Sigmoid colon (tissue), 4 donors: ENCODE measurements around the gene TTC13.

DNA sequence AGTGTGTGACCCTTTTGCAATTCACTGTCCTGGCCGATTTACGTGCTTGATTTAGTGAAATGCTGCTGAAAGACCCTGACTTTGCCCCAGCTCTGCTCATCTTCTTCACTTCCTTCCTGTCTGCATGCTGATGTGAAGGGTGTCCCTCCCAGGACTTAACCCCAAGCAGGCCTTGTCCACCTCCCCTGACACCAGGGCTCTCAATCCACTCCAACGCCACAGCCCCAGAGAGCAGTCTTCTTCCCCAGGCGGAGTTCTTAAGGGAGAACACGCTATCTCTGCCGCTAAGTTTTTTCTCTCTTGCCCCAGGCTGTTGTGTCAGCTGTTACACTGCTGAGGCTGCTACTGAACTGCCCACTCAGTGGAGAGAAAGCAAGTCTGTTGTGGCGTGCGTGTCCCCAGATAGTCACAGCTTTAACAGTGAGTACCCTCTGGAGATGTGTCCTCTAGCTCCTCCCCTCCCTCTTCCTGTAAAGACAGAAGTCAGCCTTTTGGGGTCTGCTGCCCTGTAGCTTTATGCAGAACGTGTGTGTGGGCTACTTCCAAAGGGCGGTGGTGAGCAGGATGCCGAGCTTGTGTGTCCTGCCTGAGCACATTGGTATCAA lies 19.6 kb downstream of the URB2 start:
- PRO-cap, result no peak
- RAMPAGE, long total RNA, 4 experiments, result no peak in any of the 4 experiments

DNA sequence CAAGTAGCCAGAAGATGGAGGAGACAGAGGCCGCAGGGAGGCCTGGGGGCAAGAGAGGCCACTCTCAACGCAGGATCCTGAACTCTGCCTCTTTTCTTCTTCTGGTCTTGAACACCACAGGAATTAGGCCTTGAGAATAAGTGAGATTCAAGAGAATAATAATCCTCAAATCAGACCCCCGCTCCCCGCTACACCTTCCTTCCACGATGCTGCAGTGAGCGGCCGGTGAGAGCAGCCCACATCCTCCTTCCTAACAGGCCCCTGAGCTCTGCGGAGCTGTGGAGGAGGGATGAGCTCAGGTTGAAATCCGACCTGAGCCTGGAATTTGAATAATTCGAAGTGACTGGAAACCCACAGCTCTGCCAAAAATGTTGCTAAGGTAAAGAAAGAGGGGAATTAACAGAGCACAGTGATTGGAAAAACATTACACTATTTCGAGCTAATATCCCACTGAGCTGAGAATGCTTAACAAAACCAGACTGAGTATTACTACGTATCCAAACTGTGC lies 90.0 kb downstream of the URB2 start:
- PRO-cap, result no peak
- RAMPAGE, long total RNA, 4 experiments, result no peak in any of the 4 experiments

DNA sequence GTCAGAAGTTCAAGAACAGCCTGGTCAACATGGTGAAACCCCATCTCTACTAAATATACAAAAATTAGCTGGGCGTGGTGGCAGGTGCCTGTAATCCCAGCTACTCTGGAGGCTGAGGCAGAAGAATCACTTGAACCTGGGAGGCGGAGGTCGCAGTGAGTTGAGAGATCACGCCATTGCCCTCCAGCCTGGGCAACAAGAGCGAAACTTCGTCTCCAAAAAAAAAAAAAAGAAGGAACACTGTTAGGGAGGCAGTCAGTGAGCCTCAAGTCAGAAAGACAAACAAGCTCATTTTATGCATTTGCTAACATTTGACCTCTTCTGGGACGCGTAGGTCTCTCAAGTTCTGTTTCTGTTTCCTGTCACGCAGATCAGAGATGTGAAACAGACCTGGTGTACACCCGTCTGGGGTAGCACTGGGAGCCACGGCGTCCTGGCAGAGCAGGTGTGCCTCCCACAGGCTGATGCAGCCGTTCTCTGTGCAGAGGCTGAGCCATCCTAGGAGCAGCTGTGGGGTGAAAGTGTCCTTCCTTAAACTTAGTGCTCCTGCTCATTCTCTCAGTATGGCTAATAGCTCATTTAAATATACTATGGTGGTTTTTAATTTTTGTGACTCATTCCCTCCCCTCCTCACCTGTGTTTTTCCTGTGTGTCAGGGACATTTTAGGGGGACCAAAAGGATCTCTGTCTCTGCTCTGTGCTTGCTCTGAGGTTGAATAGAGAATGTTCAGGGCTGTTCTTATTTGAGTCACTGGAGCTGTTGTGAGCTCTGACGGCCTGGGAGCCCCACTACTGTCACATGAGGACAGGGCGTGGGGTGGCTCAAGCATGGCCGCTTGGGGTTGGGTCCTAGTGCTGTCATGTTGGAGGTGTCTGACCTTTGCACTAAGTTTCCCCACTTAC lies 42.8 kb downstream of the GALNT2 start:
- PRO-cap, result no peak
- RAMPAGE, long total RNA, 4 experiments, result no peak in any of the 4 experiments

GRCh38 chr1:230119825-230120920 lies 53.1 kb downstream of the GALNT2 start:
- PRO-cap, result no peak
- RAMPAGE, long total RNA, 4 experiments, result no peak in any of the 4 experiments

DNA sequence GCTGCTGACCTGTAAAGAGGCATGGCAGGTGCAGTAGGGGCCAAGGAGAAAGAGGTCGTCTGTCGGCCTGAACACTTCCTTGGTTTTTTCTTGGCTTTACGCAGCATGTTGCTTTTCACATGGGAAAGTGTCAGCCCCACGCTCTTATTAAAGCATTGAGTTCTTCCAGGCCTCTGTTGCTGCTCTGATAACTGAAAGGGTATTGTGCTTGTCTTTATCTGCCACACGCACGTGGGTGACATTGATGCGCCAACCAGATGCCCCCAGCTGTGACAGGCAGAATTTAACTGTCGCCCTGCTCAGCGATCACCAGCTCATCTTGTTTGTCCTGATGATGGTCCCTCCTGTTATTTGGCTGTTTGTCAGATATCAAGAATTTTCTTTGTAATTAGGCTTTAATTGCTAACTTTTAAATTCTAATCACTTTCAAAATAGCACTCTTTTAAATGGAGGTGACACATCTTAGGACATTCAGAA lies 76.5 kb downstream of the GALNT2 start:
- PRO-cap, result no peak
- RAMPAGE, long total RNA, 4 experiments, result no peak in any of the 4 experiments

- PRO-cap, result no peak
- RAMPAGE, long total RNA, 4 experiments, result no peak in any of the 4 experiments
Observed at GRCh38 chr1:230144024-230144502, 77.0 kb downstream of the GALNT2 start.

- PRO-cap, result no peak
- RAMPAGE, long total RNA, 4 experiments, result no peak in any of the 4 experiments
Observed at GRCh38 chr1:230146048-230146612, 79.1 kb downstream of the GALNT2 start.

GRCh38 chr1:230212328-230212848 lies 145.3 kb downstream of the GALNT2 start:
- PRO-cap, result no peak
- RAMPAGE, long total RNA, 4 experiments, result no peak in any of the 4 experiments

DNA sequence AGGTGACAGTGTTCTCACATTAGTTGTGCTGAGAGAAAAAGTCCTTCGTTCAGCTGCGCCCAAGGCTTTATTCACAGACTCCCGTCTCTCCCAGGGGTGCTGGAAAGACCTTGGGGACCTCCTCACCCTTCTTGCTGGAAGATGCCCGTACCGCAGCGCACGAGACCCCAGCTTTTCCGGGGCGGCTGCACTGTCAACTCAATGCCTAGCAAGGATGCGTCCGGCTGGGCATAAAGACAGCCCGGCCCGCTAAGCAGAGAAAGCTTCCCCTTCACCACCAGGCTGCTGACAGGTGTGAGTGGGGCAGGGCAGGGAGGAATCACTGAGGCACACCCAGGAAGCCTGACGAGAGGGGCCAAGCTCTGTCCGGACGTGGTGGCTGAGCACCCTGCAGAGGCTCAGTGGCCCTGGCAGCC lies 125.3 kb downstream of the PGBD5 start:
- PRO-cap, result no peak
- RAMPAGE, long total RNA, 4 experiments, result no peak in any of the 4 experiments

GRCh38 chr1:230509800-230510282 lies 83.7 kb upstream of the PGBD5 start:
- PRO-cap, result no peak
- RAMPAGE, long total RNA, 4 experiments, result no peak in any of the 4 experiments

DNA sequence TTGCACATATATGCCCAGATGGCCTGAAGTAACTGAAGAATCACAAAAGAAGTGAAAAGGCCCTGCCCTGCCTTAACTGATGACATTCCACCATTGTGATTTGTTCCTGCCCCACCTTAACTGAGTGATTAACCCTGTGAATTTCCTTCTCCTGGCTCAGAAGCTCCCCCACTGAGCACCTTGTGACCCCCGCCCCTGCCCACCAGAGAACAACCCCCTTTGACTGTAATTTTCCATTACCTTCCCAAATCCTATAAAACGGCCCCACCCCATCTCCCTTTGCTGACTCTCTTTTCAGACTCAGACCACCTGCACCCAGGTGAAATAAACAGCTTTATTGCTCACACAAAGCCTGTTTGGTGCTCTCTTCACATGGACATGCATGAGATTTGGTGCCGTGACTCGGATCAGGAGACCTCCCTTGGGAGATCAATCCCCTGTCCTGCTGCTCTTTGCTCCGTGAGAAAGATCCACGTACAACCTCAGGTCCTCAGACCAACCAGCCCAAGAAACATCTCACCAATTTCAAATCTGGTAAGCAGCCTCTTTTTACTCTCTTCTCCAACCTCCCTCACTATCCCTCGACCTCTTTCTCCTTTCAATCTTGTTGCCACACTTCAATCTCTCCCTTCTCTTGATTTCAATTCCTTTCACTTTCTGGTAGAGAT lies 40.9 kb upstream of the COG2 start:
- PRO-cap, result no peak
- RAMPAGE, long total RNA, 4 experiments, result no peak in any of the 4 experiments

DNA sequence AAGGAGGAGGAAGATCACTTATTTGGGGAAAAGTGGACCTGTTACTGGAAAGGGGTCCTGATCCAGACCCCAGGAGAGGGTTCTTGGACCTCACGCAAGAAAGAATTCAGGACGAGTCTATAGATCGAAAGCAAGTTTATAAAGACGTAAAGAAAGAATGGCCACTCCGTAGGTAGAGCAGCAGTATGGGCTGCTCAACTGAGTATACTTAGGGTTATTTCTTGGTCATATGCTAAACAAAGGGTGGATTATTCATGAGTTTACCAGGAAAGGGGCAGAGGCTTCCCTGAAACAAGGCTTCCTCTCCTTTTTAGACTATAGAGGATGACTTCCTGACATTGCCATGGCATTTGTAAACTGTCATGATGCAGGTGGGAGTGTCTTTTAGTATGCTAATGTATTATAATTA lies 7.4 kb upstream of the CAPN9 start:
- PRO-cap, result no peak
- RAMPAGE, long total RNA, 4 experiments, result no peak in any of the 4 experiments

GRCh38 chr1:230958150-230958816 lies 20.4 kb downstream of the TTC13 start:
- PRO-cap, result no peak
- RAMPAGE, long total RNA, 4 experiments, result no peak in any of the 4 experiments

DNA sequence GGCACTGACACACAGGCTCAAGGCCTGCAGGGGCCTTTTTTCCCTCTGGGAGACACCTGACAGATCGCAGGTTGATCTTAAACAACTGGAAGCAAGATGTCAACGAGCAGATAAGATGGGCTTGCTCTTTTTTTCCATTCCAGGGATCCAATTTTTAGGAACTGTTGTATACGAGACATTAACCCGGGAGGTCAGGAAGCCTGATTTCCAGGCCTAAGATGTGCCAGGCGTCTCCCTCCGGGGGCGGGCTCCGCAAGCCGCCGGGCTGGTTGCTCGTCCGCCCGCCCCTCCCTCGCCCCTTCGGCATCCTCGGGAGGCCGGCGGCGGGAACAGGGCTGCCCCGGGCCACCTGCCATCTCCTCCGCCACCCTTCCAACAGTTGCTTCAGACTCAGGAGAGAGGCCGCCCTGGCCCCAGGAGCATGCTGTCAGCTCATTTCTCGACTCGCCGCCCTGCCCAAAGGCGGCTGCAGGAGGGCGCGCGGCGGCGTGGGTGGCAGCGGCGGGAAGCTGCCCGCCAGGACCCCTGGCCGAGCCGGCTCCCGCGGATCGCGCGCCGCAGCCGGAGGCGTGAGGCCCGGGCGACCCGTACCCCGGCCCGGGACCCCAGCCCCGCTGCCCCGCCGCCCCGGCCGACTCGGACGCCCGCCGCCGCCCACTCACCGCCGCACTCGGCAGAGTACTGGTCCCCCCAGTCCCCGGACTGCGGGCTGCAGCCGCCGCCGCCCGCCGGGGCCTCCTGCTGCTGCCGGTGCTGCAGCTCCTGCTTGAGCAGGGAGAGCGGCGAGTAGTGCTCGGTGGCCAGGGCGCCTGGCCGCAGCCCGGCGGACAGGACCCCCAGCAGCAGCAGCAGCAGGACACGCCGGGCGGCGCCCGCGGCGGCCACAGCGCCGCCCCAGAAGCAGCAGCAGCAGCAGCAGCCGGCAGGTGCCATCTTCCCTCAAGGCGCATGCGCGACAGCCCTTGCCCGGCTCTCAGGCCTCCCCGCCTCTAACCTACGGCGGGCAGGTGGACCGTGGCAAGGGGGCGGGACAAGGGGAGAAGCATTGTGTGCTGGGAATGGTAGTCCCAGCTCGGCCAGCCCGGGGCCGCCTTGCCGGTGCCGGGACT lies at the start of gene TTC13:
TTC13 (minus strand) TSS at position 964 of the 1,109 bp plus-strand sequence.
- PRO-cap, result bidirectional peak, plus-strand start outside the sequence, minus-strand start at position 937 of the sequence
- RAMPAGE, long total RNA, 4 experiments, result no peak in any of the 4 experiments

DNA sequence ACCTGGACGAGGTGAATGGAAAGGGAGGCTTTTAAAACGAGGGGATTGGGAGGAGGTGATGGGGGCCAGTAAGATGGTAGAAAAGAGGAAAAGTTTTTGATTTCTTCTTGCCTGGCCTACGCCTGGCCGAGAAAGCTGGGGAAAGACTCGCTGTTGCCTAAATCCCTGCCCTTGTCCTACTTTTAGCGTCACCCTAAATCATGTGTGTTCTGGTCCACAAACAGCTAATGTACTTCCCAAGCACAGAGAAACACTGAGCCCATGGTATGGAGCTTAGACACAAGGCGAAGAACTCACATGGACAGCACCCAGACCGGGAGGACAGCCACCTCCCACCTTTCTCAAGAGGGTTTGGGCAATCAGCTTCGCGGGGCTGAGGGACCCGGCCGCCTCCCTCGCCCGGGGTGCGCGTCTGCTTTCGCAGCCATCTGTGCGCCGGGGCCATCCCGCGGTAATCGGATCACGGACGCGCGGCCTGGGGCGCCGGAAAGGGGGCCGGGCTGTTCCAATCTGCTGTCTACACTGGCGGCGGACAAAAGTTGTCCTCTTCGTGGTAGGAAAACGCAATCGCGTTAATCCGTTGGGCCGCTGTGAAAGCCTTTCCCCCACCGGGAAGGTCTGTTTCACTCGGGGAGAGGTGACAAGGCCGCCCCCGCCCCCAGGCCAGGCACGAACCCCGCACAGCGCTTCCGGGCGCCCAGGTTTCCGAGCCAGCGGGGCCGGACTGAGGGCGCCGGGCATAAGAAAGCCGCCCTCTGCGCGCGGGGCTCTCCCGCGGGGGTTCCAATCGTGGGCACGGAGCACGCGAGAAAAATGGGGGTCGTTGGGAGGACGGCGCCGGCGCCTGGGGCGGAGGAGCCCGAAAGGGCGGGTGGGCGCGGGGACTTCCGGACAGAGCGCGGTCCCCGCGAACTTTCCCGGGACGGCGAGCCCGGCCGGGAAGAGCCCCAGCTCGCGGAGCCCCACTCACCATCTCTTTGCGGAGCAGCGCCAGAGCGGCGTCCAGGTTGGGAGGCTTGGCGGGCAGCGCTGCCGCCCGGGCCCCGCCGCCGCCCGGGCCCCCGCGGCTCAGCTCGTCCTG lies 763 bp downstream of the FAM89A start:
- PRO-cap, result no peak
- RAMPAGE, long total RNA, 4 experiments, result no peak in any of the 4 experiments

DNA sequence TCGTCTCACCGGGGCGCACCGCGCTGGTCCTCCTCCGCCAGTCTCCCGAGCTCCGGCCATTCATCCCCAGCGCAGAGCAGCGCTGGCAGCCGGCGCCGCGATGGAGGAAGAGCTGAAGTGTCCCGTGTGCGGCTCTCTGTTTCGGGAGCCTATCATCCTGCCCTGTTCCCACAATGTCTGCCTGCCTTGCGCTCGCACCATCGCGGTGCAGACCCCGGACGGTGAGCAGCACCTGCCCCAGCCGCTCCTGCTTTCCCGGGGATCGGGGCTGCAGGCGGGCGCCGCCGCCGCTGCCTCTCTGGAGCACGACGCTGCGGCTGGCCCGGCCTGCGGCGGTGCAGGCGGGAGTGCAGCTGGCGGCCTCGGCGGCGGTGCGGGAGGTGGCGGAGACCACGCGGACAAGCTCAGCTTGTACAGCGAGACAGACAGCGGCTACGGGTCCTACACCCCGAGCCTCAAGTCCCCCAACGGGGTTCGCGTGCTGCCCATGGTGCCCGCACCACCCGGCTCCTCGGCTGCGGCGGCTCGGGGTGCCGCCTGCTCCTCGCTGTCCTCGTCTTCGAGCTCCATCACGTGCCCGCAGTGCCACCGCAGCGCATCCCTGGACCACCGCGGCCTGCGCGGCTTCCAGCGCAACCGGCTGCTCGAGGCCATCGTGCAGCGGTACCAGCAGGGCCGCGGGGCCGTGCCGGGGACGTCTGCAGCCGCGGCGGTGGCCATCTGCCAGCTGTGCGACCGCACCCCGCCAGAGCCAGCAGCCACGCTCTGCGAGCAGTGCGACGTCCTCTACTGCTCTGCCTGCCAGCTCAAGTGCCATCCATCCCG lies 1.2 kb downstream of the TRIM67 start:
- PRO-cap, result no peak
- RAMPAGE, long total RNA, 4 experiments, result no peak in any of the 4 experiments

DNA sequence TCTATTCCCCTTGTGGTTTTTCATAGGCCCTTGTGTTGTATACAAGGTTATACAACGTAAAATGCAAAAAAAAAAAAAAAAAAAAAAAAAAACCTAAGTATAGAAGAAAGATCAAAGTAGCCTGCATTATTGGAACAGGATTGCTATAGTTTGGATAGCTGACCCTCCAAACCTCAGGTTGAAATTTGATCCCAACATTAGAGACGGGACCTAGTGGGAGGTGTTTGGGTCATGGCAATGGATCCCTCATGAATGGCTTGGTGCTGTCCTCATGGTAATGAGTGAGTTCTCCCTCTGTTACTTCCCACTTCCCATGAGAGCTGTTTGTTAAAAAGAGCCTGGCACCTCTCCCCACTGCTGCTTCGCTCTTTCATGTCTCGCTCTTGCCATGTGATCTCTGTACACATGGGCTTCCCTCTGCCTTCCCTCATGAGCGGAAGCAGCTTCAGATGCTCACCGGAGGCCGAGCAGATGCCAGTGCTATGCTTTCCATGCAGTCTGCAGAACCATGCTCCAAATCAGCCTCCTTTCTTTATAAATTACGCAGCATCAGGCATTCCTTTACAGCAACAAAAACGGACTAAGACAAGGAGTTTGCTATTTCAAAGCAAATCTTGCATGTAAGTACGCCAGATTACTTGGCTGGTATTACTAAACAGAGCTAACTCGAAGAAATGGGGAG lies 14.9 kb downstream of the C1orf131 start:
- PRO-cap, result no peak
- RAMPAGE, long total RNA, 4 experiments, result no peak in any of the 4 experiments

DNA sequence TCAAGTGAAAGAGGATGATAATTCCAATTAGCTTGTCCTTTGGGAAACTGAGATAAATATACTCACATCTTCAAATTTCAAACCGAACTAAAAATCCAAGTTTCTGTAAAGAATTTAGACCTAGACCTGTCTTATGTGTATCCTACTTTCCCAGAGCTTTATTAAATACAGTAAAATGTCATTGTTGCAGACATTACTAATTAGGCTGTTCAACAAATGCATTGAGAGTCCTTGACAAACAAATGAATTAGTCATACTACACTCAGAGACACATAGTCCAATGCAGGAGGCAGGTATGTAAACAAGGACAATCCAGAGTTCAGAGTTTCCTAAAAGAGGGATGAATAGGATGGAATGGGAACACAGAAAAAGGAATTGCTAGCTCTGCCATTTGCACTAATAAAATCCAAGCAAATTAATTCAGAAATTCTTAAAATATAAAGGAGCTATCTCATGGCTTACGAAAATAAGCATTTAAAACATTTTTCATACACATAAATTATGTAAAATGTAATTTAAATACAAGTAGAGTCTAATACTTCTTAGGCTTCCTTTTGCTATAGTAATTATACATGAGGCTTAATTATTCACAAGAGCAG lies 1.6 kb upstream of the EGLN1 start:
- PRO-cap, result no peak
- RAMPAGE, long total RNA, 4 experiments, result no peak in any of the 4 experiments

- PRO-cap, result no peak
- RAMPAGE, long total RNA, 4 experiments, result no peak in any of the 4 experiments
Observed at GRCh38 chr1:231990320-231991052, 363.9 kb downstream of the DISC1 start.

DNA sequence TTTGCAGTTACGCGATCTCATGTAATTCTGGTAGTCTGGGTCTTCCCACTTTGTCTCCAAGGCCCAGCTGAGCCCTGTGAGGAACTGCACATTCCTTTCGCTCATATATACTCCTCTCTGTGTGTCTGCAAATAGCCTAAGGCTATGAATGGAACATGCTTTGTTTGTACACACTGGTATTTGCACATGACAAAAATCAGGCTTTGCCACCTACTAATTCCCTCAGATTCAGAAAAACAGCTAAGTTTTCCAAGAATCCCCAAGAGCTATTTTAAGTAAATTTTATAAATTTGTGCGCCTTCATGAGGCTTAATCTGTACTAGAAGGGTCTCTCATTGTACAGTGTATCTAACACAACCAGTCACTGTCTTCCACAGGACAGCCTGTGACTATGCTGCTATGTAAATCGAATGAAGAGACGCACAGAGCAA lies 87.2 kb downstream of the SIPA1L2 start:
- PRO-cap, result no peak
- RAMPAGE, long total RNA, 4 experiments, result no peak in any of the 4 experiments